ENCODE measurements around a stretch of chr12.

GRCh38 chr12:120677623-120678612 is 9.0 kb upstream of the MLEC start:
- PRO-cap, result no peak

DNA sequence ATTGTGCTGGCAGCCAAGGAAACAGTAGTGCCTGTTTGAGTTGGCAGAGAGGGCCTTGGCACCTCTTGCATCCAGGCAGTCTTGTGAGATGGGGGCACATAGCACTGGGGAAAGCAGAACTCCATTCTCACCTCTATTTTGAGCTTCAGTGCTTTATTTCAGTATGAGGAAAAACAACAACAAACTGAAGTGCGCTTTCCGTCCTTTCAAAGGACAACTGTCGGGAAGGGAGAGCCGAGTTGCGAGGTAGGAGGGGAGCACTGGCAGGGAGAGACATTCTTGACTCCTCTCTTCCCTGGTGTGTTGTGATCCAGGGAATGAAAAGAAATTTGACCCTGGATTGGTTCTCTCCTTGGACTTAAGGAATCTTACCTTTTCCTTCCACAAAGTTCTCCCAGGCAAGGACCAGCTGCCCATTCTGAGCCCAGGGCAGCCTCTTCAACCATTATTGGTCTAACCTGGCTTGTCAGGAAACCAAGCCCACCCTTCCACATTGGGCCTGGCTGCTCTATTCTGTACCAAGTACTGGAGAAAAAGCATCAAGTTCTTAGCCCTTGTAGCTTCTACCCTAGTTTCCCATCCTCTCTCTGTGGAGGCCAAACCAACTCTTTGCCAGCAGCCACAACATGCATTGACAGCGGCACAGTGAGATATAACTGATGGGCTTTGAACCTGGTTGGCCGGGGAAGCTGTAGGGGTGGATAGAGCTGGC is 9.1 kb upstream of the UNC119B start:
- PRO-cap, result no peak

- PRO-cap, result no peak
Observed at GRCh38 chr12:120759750-120760722, 34.4 kb downstream of the ACADS start.

DNA sequence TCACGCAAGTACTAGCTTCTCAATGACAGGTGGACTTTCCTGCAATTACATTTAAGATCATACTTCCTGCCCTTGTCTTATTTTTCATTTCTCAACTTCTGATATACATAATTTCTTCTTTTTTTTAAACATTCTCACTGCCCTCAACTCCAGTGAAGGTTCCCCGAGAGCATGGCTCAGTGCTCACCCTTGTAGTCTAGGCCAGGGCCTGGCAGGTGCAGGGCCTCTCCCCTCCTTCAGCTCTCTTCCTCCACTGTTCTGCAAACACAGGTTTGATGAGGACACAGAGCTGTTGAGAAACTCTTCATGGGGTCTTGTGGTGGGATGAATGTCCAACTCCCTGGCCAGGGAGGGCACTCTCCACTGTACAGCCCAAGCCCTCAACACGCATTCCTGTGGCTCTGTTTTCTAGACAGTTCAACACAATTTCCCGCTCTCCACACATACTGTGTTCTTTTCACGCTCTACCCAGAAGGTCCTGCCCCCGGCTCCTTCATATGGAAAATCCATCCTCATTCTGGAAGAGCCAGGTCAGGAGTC is 45.9 kb downstream of the ACADS start:
- PRO-cap, result no peak

GRCh38 chr12:120904563-120904974 is 411 bp upstream of the SPPL3 start:
- PRO-cap, result no peak

GRCh38 chr12:120916461-120916821 is 12.3 kb upstream of the SPPL3 start:
- PRO-cap, result unidirectional peak, plus-strand start at chr12:120916654

- PRO-cap, result no peak
Observed at GRCh38 chr12:121033774-121034367, 5.2 kb downstream of the OASL start.

- PRO-cap, result no peak
Observed at GRCh38 chr12:121047535-121047951, 8.5 kb upstream of the OASL start.

- PRO-cap, result no peak
Observed at GRCh38 chr12:121128096-121128680, 4.5 kb upstream of the P2RX7 start.

GRCh38 chr12:121138334-121138741 is 5.7 kb downstream of the P2RX7 start:
- PRO-cap, result no peak

- PRO-cap, result no peak
Observed at GRCh38 chr12:121154820-121155358, 22.2 kb downstream of the P2RX7 start.

DNA sequence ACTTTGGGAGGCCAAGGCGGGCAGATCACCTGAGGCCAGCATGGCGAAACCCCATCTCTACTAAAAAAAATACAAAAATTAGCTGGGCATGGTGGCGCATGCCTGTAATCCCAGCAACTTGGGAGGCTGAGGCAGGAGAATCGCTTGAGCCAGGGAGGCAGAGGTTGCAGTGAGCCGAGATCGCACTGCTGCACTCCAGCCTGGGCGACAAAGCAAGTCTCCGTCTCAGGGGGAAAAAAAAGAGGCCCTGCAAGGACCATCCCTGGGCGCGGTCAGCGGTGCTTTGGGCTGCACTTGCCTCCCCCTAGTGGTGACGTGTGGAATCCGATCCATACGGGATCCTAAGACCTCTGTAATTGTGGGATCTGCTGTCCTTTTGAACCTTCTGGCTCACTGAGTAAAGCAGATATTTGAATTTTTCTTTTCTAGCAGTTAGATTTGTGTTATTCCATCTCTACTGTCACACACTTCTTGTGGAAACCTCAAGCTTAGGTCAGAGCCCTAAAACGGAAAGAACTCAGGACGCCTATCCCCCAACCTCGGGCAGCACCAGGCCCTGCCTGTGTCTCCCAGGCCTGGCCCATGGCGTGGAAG is 20.3 kb downstream of the P2RX4 start:
- PRO-cap, result no peak

DNA sequence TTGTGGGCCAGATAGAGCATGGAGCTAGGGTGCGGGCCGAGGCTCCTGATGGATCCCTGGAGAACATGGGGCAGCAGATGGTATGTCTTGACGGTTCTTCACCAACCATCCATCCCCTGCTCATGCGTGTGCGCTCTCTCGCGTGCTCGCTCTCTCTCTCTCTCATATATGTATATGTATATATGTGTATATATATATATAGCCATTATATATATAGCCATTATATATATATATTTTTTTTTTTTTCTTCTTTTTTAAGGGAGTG is 20.8 kb downstream of the P2RX4 start:
- PRO-cap, result no peak

DNA sequence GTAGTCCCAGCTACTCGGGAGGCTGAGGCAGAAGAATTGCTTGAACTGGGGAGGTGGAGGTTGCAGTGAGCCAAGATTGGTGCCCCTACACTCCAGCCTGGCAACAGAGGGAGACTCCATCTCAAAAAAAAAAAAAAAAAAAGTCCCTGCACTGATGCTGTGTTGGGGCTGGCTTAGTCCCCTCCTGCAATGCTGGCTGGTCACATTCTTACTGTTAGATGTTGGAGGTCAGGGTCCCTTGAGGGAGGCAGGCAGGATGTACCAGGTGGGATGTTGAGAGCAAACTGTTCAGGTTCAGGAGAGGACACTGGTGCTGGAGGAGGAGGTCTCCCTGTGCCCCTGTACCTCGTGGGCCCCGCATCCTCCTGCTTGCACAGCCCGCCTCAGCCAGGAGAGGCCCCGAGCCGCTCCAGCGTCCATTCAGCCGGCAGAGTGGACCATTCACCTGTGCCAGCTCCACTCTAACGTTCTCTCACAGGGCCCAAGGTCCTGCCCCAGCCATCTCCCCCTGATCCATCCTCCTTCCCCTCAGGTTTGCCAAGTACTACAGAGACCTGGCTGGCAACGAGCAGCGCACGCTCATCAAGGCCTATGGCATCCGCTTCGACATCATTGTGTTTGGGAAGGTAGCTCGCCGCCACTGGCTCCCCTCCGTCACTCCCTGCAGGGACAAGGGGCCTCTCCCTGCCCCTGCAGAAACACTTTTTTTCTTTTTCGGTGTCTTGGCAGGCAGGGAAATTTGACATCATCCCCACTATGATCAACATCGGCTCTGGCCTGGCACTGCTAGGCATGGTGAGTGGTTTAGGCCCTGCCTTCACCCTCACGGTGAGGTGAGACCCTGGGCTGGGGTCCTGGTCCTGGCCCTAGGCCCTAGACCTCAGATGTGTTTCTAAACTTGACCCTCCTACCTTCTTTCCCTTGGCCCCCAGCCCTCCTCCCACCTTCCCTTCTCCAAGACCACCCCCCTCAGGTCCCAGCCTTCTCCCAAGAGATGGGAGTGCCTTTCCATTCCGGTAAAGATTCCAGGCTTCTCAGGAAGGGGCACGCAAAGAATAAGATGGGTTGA is 22.3 kb downstream of the P2RX4 start:
- PRO-cap, result no peak

- PRO-cap, result no peak
Observed at GRCh38 chr12:121238640-121239654, 29.0 kb downstream of the P2RX4 start.

DNA sequence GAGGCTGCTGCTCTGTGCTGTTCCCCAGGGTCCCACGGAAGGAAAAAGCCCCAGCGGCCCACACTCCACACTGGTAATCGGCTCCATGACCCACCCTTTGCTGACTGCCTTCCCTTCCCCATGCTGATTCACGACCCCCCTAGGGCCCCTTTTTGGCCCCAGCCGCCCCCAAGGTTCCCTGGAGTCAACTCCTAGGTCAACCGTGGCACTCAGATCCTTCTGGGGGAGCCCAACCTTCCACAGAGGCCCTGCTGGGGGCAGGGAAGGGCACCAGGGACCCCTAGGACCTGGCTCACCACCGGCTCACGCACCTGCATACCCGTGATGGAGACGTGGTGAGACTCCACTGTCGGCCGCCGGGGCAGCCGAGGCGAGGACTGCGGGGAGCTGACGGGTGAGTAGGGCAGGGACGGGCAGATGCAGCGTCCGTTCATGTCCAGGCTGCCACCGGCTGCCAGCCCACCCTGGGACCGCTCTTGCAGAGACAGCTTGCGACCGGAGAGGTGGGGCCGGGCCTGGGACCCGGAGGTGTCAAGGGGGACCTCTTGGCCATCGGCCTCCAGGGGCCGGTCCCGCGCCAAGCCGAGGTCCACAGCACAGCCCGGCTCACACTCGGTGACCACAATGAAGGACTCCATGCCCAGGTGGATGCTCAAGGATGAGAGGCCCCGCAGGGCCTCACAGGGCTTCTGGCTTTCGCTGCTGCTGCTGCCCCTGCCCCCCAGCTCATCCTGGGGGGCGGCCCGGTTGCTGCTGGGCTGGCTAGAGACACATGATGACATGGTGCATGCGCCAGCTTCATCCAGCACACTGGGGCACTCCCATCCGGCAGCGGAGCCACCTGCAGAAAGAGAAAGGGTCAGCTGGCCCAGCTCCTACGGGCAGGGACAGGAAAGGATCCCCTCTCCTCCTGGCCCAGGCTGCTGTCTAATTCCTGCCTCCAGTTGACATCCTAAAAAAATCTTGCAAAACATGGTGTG is 22.5 kb downstream of the CAMKK2 start:
- PRO-cap, result no peak

- PRO-cap, result no peak
Observed at GRCh38 chr12:121278856-121279348, 17.6 kb downstream of the CAMKK2 start.

- PRO-cap, result no peak
Observed at GRCh38 chr12:121295238-121295379, 1.4 kb downstream of the CAMKK2 start.

GRCh38 chr12:121296790-121297673 is 523 bp upstream of the CAMKK2 start:
- PRO-cap, result bidirectional peak, plus-strand start at chr12:121296978, minus-strand start at chr12:121296704

- PRO-cap, result no peak
Observed at GRCh38 chr12:121345596-121346296, 6.5 kb downstream of the ANAPC5 start.

All from left lung (tissue), 1 donor.